Placental pericyte (primary cell): ENCODE measurements around the genes DMRT1, PLPP6 and JAK2.

GRCh38 chr9:277674-278229 lies 63.1 kb downstream of the DOCK8 start:
- CAGE, long polyA plus RNA = no peak

DNA sequence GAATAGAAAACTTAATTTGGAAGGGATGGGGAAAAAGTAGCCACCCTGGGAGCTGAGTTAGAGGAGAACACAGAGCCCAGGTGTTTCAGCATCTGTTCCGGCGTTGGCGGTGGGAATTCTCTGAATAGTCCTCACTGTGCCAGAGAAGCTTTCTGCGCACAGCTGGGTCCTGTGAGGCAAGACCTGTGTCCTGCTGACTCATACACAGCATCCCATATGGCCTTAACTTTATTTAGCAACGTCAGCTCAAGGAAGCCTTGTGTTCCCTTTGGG lies 148.3 kb downstream of the KANK1 start:
- CAGE, long polyA plus RNA = no peak

DNA sequence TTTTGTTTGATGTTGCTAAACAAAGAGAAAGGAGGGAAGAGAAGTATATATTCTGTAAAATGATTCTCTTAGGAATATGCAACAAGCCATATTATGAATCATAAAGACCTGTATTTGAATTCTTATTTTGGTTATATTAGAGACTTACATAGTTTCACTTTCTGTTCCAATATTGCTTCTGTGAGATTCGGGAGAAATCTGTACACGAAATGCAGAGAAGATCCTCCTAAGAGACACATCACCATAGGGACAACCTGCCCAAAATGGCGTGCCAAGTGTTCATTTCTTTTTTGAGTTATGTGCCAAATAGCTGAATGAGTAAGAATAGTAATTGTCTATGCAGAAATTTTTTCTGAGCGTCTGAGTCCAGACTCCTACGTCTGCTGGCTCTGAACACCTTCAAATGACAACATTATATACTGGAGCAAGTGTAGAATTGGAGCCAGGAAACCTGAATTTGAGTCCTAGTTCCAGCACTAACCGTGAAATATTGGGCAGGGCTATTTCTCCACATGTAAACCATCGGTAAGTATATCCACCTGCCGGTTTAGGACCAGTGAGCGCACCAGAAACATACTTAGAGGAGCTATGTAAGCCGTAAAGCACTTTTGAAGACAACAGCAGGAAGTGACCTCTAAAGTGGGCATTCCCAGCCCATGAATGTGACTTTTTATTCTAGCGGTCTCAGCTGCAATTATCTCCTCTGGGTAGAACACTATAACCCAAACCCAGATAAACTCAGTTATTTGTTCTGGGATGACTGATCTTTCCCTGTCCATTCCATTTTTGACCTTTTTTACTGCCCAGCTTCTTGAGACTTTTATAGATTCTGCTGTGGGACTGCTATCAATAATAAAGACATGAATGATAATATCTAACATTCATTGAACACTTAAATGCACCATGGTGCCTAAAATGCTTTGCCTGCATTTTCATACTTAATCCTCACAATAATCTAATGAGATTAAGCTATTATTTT lies 163.8 kb upstream of the DMRT1 start:
- CAGE, long polyA plus RNA = no peak

- CAGE, long polyA plus RNA = no peak
Observed at GRCh38 chr9:841333-841917, at the start of gene DMRT1. TSS of gene DMRT1 (plus strand) at chr9:841697.

GRCh38 chr9:967954-968435 lies 8.5 kb upstream of the DMRT3 start:
- CAGE, long polyA plus RNA = no peak

DNA sequence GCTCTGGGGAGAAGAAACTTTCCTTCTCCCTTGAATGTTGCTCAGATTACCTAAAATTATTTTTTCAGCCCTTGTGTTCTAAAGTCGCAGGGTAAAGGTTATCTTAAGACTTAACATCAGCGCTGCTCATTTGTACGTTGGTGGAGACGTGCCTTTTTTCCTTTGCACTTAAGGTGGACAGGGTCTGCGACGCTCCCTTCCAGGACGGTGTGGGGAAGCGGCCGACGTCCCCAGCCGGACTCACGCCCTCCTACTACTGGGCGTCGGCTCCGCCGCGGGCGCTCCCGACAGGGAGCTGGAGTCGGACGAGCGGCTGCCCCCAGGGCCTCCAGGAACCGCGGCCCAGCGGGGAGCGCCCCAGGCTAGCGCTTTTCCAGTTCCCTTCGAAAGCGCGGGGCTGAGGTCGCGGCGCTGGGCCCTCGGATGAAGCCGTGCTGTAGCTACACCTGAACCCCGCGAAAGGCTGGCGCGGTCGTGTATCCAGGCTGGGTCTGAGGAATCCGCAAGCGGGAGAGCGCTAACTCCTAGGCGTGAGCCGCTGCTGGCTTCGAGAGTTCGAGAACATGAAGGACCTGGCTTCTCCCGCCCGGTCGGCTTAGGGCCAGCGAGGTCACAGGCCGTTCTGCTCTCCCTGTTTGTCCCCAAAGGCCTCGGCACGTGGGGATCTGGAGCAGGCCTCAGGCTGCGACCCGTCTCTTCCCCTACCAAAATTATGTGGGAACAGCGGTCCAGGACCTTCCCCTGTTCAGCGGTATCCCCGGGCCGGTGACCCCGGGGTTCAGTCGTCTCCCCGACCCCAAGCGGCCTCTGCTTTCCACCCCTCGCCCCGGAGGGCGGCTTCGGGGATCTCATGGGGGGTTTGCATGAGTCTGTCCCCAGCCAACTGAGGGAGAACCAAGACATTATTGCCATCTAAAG lies 3.8 kb upstream of the DMRT3 start:
- CAGE, long polyA plus RNA = no peak

- CAGE, long polyA plus RNA = no peak
Observed at GRCh38 chr9:1951339-1951959, 63.7 kb upstream of the SMARCA2 start.

- CAGE, long polyA plus RNA = no peak
Observed at GRCh38 chr9:1979649-1980451, 35.3 kb upstream of the SMARCA2 start.

DNA sequence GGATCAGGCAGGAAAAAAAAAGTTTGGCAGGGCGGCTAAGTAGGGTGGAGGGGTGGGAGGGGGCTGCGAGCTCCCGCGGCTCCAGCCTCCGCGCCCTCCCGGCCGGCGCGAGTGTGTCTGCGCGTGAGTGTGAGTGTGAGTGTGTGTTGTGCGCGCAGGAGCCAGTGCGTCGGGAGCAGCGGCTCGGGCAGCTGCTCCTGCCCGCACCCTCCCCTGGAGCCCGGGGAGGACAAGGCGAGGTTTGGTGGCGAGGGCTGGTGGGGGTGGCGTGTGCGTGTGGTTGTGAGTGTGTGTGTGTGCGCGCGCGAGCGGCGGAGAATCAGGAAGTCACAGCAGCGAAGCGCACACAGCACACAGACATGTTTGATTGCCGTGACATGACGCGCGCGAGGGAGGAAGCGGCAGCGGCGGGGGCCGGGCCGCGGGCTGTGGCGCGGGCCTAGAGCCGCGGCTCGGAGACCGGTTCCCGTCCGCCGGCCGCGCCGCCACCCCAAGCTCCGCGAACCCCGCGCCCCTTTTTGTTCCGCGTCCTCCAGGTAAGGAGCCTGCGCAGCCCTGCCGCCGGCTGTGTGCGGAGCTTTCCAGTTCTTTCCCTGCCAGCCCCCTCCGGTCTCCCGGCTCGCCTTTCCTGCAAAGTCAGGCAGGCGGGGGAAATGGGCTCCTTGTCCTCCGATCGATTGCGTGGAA lies 2.3 kb downstream of the SMARCA2 start:
- CAGE, long polyA plus RNA = no peak

DNA sequence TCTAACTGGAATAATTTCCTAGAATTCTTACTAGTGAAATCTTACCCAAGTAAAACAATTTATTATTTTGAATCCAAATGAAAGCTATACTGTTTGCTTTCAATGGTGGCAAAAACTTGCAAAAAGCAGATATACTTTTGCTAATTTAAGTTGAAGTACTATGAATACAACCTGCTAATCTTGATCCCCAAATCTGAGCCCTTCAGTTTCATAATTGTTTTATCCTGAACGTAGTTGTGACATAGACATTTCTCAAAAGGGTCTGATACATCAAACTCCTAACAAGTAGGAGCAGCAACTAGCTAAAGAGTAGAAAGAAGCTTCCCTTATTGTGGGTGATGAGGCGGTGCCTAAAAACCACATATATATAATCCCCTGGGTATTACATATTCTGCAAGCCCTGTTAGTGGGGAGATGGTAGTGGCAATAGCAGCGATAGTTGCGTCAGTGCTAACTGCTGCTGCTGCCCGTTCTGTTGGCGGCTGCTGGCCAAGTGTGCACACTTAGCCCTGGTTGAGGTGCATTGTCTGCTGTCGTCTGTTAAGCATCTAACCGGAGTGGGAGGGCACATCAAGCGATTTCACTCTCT lies 35.7 kb downstream of the VLDLR start:
- CAGE, long polyA plus RNA = no peak

DNA sequence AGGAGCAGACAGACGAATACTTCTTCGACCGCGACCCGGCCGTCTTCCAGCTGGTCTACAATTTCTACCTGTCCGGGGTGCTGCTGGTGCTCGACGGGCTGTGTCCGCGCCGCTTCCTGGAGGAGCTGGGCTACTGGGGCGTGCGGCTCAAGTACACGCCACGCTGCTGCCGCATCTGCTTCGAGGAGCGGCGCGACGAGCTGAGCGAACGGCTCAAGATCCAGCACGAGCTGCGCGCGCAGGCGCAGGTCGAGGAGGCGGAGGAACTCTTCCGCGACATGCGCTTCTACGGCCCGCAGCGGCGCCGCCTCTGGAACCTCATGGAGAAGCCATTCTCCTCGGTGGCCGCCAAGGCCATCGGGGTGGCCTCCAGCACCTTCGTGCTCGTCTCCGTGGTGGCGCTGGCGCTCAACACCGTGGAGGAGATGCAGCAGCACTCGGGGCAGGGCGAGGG lies 884 bp downstream of the KCNV2 start:
- CAGE, long polyA plus RNA = no peak

GRCh38 chr9:3793806-3794624 lies 268.2 kb upstream of the RFX3 start:
- CAGE, long polyA plus RNA = no peak

DNA sequence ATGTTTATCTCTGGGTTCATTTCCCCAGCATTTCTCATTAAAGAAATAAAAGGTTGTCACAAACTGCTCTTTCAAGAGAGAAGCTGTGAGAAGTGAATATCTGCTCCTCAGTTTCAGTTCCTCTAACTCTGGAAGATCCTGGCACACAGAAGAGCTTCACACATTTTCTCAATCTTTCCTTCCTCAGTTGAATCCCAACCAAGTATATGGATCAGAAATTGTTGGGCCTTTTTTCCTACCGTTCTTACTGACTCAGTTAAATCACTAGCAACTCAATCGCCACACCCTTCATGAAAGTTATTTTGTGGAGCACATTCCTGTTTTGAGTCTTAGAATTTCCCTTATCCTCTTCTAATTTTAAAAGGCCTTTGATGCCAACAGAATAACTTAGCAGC lies 59.4 kb upstream of the SLC1A1 start:
- CAGE, long polyA plus RNA = no peak

GRCh38 chr9:4662074-4663103 lies at the start of gene PLPP6:
TSS of gene PLPP6 (plus strand) at chr9:4662294.
- CAGE, long polyA plus RNA = no peak

DNA sequence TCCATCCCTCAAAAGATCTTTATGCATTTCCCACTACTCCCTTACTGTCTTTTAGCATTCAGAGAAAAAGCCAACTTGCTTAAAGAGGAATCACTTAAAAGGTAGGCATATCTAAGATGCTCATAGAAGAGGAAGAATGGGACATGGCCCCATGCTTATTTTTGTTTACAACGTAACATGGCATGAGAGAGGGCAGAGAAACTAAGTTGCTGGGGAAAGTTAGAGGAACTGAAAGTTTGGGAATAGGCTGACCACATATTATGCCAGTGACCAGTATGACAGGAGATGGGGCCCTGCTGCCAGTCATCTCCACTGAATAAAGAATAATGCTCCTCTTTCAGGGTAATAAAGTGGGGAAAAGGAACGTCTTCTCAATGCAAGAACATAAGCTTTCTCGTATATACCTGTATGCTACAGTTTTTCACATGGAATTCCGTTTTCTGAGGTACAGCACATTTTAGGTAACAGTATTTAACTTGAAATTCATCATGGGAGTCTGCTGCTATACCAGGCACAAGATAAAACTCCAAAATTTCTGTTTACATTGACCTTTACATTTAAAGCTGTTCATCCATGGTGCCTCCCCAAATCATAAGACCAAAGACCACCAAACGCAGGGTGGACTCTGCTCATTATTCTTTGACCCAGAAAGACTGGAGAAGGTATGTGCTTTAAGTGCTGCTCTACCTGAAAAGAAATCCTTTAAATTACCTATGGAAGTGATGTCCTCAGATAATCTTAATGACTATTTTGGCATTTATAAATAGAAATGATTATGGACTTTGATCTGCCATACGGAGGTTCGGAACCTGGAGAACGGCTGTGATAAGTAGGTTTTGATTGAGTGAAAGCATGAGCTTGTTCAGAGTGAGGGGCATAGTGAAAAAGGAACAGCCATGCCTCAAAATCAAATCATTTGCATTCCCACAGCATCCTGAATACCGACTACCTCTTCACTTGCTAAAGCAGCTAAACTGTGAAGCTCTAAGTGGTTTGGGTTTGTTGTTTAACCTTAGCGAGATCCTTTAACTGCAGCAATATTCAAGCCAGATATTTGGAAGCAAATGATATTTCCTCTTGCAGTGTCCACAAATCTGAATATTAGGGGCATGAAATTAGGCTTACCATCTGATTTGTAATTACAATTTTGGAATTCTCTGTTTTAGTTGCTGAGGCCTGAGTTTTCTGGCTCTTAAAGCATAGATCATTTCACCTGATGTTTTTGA lies 1.9 kb downstream of the SPATA6L start:
- CAGE, long polyA plus RNA = no peak

GRCh38 chr9:4984707-4985416 lies at the start of gene JAK2:
TSS of gene JAK2 (plus strand) at chr9:4985272.
- CAGE, long polyA plus RNA = no peak

DNA sequence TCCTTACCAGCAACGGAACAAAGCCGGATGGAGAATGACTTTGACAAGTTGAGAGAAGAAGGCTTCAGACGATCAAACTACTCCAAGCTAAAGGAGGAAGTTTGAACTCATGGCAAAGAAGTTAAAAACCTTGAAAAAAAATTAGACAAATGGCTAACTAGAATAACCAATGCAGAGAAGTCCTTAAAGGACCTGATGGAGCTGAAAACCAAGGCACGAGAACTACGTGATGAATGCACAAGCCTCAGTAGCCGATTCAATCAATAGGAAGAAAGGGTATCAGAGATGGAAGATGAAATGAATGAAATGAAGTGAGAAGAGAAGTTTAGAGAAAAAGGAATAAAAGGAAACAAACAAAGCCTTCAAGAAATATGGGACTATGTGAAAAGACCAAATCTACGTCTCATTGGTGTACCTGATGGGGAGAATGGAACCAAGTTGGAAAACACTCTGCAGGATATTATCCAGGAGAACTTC lies 47.8 kb downstream of the JAK2 start:
- CAGE, long polyA plus RNA = no peak

GRCh38 chr9:5101969-5102404 lies 83.5 kb downstream of the INSL6 start:
- CAGE, long polyA plus RNA = no peak

GRCh38 chr9:5455096-5455520 lies 4.8 kb downstream of the CD274 start:
- CAGE, long polyA plus RNA = no peak

- CAGE, long polyA plus RNA = no peak
Observed at GRCh38 chr9:5757345-5758092, 75.4 kb downstream of the ERMP1 start.